Skeletal muscle tissue (tissue), 7 donors: ENCODE measurements around a stretch of chr16.

- PRO-cap, 3 experiments, result no peak in any of the 3 experiments
- RAMPAGE, long total RNA, result no peak
- RRBS, 2 experiments, result no CpG with 5 or more reads among the region's 9 CpGs
Observed at GRCh38 chr16:14609819-14610297, 20.2 kb downstream of the PARN start.

GRCh38 chr16:14876266-14876822 lies 42.8 kb downstream of the NOMO1 start:
- PRO-cap, 3 experiments, result no peak in any of the 3 experiments
- RAMPAGE, long total RNA, result no peak
- RRBS, 2 experiments, result no CpG with 5 or more reads among the region's 11 CpGs

- PRO-cap, 3 experiments, result no peak in any of the 3 experiments
- RAMPAGE, long total RNA, result no peak
- RRBS, 2 experiments, result no CpG with 5 or more reads among the region's 12 CpGs
Observed at GRCh38 chr16:15024781-15025521, 30.9 kb downstream of the NTAN1 start.

GRCh38 chr16:15031503-15032043 lies 24.3 kb downstream of the NTAN1 start:
- PRO-cap, 3 experiments, result no peak in any of the 3 experiments
- RAMPAGE, long total RNA, result no peak
- RRBS, 2 experiments, result no CpG with 5 or more reads among the region's 11 CpGs

DNA sequence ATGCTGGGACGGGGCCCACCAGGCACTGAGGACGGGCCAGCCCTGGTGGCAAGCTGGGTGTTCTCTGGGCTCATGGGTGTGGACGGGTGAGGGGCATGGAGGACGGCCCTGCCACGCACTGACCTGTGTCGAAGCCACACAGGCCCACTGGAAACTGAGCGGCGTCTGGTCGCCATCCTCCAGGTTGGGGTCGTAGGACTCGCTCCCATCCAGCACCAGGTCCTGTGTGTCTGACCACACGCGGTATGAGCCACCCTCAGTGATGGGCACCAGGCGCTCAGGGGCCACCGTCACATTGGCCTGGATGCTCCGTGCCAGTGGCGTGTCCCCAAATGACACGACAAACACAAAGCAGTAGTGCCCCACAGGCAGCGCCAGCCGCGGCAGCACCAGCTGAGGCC lies 41.5 kb upstream of the RRN3 start:
- PRO-cap, 3 experiments, result no peak in any of the 3 experiments
- RAMPAGE, long total RNA, result no peak
- RRBS, 2 experiments, result no CpG with 5 or more reads among the region's 21 CpGs

- PRO-cap, 3 experiments, result peak in 1 of 3 experiments; most common plus-strand start chr16:15141398 (in 1); most common minus-strand start chr16:15141396 (in 1)
- RAMPAGE, long total RNA, result no peak
- RRBS, 2 experiments, result 11 to 12% methylated on average over 9 of the region's 30 CpGs
Observed at GRCh38 chr16:15140865-15141579, 47.0 kb upstream of the RRN3 start.

DNA sequence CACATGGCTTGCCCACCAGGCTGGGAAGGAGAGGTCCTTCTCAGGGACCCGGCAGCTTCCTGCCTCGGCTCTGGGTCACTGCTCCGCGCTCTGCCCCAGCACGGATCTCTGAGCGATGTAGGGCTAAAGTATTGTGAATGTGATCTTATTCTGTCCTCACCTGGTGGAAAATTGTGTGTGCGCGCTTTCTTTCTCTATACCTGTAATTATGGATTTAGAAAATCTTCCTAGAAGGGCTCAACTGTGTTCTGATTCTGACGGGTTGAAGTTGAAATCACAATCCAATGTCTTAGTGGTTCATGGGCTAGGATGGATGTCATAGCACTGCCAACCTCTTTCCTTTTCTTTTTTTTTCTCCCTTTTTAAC lies 1.2 kb downstream of the BMERB1 start:
- PRO-cap, 3 experiments, result no peak in any of the 3 experiments
- RAMPAGE, long total RNA, result no peak
- RRBS, 2 experiments, result 3 to 6% methylated on average over 1 of the region's 9 CpGs

- PRO-cap, 3 experiments, result no peak in any of the 3 experiments
- RAMPAGE, long total RNA, result no peak
- RRBS, 2 experiments, result no CpG with 5 or more reads among the region's 10 CpGs
Observed at GRCh38 chr16:15572409-15573398, 70.2 kb downstream of the MARF1 start.

DNA sequence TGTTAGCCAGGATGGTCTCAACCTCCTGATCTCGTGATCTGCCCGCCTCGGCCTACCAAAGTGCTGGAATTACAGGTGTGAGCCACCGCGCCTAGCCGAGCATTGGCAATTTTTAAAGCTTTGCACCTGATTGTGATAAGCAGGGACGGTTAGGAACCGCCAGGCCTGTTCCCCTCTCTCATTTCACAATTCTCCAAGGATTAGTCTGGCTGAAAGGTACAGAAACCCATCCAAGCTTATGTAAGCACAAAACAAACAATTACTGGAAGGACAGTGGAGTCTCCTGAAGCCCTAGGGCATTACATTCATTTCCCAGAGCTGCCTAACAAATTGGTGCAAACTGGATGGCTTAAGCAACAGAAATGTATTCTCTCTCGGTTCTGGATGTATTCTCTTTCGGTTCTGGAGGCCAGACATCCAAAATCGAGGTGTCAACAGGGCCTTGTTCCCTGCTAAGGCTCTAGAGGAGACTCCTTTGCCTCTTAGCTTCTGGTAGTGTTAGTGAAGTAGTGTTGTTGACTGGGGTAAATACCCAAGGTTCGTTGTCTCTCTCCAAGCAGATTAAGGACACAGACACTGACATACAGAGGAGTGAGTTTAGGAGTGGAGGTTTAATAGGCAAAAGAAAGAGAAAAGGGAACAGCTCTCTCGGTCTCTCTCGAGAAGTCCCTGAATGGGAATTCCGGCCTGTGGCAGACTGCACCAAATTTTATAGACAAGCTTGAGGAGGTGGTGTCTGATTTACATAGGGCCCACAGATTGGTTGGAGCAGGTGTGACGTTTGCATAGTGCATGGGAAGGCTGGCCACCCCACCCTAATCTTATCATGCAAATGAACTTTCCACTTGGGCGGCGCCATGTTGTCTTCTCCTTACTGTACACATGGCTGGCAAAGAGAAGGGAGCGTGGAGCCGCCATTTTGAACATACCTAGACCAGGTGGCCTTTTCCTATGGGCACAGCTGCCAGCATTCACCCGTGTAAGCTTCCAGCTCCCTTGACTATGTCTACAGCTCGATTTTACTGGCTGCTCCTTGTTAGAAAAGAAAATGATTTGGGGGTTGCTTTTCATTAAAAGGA lies 66.4 kb downstream of the MARF1 start:
- PRO-cap, 3 experiments, result no peak in any of the 3 experiments
- RAMPAGE, long total RNA, result no peak
- RRBS, 2 experiments, result no CpG with 5 or more reads among the region's 22 CpGs

GRCh38 chr16:15854843-15855283 lies 2.0 kb downstream of the MYH11 start:
- PRO-cap, 3 experiments, result peak in 1 of 3 experiments; most common plus-strand start chr16:15855216 (in 1); most common minus-strand start chr16:15854940 (in 1)
- RAMPAGE, long total RNA, result no peak
- RRBS, 2 experiments, result no CpG with 5 or more reads among the region's 12 CpGs

DNA sequence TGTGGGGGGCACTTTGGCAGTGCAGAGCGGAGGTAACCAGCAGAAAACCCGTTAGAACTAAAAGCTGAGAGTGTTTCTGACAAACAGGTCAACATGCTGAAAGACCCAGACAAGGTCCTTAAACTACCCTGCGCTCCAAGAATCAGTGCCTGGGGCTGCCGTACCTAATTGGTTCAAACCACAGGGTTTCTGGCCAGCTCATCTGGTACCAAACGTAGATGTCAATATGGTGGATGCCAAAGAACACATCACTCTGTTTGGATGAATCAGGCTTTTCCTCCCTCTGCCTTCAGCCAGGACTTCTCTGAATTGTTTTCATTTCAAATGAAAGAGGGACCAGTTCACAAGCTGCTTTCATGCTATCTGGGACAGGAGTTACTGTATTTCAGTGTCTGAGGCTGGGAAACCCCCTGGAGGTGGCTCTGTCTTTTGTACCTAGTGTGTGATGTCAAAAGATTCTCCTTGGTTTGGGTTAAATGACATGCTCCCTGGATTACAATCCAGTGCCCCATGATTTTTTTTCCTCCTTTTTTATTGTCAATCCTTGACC lies 76.2 kb downstream of the ABCC1 start:
- PRO-cap, 3 experiments, result peak in 1 of 3 experiments; most common plus-strand start position 318 of the sequence (in 1)
- RAMPAGE, long total RNA, result no peak
- RRBS, 2 experiments, result no CpG with 5 or more reads among the region's 5 CpGs

DNA sequence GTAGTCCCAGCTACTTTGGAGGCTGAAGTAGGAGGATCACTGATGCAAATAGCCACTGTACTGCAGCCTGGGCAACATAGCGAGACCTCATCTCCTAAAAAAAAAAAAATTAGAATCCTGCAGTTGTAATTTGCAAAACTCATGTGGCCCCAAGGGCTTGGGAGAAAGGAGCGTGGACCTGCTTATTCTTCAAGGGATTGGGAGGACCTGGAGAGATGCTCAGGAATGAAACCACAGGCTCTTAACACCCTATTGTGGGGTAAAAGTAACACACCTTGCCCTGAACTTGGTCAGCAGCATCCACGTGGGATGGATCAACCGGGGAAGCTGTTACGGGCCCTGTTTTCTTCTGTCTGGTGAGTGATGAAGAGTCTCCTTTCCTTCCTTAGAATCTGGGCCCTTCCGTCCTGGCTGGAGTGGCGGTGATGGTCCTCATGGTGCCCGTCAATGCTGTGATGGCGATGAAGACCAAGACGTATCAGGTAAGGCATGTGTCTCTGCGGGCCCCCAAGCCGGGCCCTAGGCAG lies 103.0 kb downstream of the ABCC1 start:
- PRO-cap, 3 experiments, result no peak in any of the 3 experiments
- RAMPAGE, long total RNA, result no peak
- RRBS, 2 experiments, result 90 to 100% methylated on average over 1 of the region's 12 CpGs

GRCh38 chr16:16124487-16125138 lies 98.7 kb downstream of the ABCC6 start:
- PRO-cap, 3 experiments, result no peak in any of the 3 experiments
- RAMPAGE, long total RNA, result no peak
- RRBS, 2 experiments, result no CpG with 5 or more reads among the region's 11 CpGs

DNA sequence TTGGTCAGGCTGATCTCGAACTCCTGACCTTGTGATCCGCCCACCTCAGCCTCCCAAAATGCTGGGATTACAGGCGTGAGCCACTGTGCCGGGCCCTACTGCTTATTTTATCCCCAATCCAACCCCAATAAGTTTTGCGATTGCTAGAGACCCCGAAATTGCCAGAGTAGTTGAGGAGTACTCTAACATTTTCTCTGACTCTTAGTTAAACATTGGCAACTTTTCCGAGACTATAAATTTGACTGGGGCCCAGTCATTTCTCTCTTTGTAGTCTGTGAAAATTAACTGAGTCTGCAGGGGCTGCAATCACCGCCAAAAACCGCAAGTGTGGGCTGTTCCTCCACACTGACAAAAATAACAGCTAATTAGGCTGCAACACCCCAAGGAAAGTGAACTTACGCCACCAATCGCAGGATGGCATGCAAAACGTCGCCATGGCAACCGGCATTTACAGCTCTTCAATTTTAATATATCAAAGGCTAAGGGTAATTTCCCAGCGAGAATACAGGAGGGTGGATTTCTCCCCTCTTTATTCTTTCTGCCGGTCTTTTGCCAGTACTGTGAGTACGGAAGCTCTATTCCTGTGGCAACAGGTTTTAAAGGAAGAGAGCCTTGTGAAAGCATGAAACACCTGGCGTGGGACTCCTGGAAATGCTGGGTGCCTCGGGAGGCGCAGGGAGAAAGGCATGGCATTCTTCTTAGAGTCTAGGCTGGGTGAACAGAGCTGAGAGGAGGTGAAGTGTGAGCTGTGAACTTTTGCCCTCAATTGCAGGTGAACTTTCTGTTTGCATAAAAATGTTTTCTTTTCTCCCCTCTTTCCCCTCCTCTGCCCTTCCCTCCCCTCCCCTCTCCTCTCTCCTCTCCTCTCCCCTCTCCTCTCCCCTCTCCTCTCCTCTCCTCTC lies 399.9 kb downstream of the XYLT1 start:
- PRO-cap, 3 experiments, result no peak in any of the 3 experiments
- RAMPAGE, long total RNA, result no peak
- RRBS, 2 experiments, result 28 to 31% methylated on average over 2 of the region's 20 CpGs

DNA sequence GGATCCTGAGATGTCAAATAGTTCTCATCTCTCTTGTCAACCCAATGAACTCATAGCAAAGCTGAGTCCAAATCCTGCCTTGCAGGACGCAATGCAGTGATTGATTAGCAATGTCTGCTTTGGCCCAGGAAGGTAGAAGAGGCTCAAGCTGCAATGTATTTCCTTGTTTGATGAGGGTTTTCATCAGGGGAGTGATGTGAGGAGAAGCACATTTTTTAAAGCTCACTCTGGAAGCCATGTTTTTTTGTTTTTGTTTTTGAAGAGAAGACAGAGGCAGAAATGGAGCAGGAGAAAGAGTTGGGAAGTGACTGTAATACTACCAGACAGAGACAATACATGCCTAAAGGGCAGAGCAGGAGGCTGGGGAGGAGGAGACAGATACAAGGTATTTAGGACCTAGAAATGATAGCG lies 243.3 kb downstream of the XYLT1 start:
- PRO-cap, 3 experiments, result no peak in any of the 3 experiments
- RAMPAGE, long total RNA, result no peak
- RRBS, 2 experiments, result no CpG with 5 or more reads among the region's 2 CpGs

DNA sequence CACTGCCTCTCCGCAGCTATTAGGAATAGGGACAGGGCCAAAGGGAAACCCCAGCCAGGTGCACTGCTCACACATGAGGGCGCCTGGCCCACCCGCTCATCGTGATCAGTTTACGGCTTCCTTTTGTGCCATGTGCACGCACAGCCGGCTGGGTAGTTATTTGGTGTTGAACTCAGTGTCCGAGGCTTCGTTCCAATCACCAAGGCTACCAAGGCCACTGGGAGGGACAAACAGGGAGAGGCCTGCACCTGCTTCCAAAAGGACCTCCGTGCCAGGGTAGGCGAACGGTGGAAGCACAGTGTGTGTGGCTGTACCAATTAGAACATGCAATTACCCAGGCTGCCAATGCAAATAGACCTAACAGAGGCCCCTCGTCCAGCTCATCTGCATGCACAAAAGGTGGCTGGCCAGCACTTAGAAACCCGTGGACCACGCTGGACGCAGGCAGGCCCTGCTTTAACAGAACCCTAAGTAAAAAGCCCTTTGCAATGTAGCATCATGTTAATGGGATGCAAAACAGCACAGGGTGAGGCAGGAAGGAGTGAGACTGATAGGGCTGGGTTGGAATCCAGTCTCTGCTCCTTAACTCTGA lies 204.1 kb downstream of the XYLT1 start:
- PRO-cap, 3 experiments, result no peak in any of the 3 experiments
- RAMPAGE, long total RNA, result no peak
- RRBS, 2 experiments, result no CpG with 5 or more reads among the region's 16 CpGs

GRCh38 chr16:17360907-17361456 lies 109.8 kb downstream of the XYLT1 start:
- PRO-cap, 3 experiments, result no peak in any of the 3 experiments
- RAMPAGE, long total RNA, result no peak
- RRBS, 2 experiments, result no CpG with 5 or more reads among the region's 10 CpGs

- PRO-cap, 3 experiments, result no peak in any of the 3 experiments
- RAMPAGE, long total RNA, result no peak
- RRBS, 2 experiments, result no CpG with 5 or more reads among the region's 19 CpGs
Observed at GRCh38 chr16:18520684-18521179, 41.2 kb downstream of the NOMO2 start.

DNA sequence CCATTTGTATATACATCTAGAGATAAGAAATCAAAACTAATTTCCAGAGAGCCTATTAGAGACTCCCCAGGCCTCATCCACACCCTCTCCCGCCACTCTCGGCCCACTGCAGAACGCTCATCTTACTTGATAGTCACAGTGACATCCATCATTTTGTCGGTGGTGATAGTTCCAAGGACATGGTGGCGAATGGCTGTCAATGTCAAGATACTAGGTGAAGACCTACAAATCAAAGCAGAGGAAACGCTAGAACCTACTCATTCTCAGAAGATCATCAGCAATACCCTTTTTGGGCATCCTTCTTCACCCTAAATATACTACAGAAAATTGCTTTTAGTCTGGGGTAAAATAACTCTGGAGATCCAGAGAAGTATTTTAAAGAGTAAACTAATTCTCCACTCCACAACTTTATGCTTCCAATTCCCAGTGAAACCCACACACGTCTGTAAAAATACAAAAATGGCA lies 38.1 kb downstream of the NOMO2 start:
- PRO-cap, 3 experiments, result no peak in any of the 3 experiments
- RAMPAGE, long total RNA, result no peak
- RRBS, 2 experiments, result no CpG with 5 or more reads among the region's 7 CpGs

DNA sequence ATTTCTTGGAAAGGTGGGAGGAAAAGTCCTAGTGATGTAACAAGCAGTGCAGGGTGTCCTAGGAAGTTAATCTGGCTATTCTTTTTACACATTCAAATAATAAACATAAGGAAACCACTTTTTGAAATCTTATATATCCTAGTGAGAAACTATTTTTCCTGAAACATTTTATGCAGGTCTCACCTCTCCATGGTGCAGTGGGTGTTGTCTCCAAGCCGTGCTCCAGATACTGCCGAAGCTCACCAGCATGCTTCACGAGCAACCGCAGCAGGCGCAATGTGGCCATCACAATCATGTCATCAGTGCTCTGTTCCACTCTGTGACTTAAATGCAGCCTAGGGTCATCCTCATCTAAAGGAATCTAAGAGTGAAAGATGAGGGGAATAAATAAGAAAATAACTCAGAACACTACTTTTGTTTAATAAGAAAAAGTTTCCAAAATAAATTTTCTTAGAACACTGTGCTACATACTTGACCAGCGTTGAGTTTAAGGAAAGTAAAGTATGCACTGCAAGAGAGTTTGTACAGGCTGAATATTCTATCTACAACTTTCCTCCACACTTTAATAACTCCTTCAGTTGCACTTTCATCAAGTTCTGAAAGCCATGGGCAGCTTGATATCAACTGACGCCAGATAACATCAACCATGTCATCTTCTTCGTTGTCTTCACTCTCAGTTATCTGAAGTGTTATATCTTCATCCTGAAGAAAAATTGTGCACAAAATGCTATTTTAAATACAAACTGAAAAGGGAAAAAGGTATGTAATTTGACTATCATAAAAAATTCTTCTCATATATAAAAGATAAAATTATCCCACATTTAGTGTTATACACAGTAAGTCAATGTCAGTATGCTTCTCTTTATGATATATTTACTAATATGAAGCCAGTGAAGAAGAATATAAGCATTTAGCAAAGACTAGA lies 48.7 kb upstream of the ARL6IP1 start:
- PRO-cap, 3 experiments, result no peak in any of the 3 experiments
- RAMPAGE, long total RNA, result no peak
- RRBS, 2 experiments, result no CpG with 5 or more reads among the region's 8 CpGs